LHCN-M2 (cell line): Measurements from ENCODE around the gene EFCAB12.

GRCh38 chr3:129161906-129162473, 1.1 kb upstream of the ISY1 start:
- RAMPAGE, long total RNA, result no peak

- RAMPAGE, long total RNA, result no peak
Measured at GRCh38 chr3:129182014-129182809, 1.5 kb downstream of the CNBP start.

DNA sequence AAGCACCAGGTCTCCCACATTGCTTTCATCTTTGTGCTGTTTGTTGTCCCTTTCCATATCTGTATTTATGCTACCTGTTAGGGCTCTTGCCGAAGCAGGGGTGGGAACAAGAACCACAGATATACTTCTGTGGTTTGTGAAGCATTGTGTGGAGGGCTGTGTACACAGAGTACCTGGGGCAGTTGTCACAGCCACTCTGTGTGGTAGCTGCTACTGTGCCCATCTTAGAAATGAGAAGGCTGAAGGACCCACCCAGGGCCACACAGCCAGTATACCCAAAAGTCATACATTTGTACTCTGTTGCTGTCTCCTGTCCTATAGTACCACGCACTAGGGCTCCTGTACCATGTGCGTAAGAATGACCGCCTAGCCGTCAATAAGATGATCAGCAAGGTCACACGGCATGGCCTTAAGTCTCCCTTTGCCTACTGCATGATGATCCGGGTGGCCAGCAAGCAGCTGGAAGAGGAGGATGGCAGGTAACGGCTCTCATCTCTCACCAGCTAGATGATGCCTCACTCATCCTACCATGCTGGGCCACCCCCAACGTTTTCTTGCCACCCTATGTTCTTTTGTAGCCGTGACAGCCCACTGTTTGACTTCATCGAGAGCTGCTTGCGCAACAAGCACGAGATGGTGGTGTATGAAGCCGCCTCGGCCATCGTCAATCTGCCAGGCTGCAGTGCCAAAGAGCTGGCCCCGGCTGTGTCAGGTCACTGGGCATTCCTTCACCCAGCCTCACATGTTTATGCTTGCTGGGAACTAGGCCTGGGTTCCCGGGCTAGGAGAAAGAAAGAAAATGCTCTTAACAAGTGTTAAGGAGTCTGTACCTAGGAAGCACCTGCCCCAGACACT, 8.0 kb downstream of the COPG1 start:
- RAMPAGE, long total RNA, result no peak

- RAMPAGE, long total RNA, result no peak
Measured at GRCh38 chr3:129397885-129398883, 30.3 kb downstream of the EFCAB12 start.

DNA sequence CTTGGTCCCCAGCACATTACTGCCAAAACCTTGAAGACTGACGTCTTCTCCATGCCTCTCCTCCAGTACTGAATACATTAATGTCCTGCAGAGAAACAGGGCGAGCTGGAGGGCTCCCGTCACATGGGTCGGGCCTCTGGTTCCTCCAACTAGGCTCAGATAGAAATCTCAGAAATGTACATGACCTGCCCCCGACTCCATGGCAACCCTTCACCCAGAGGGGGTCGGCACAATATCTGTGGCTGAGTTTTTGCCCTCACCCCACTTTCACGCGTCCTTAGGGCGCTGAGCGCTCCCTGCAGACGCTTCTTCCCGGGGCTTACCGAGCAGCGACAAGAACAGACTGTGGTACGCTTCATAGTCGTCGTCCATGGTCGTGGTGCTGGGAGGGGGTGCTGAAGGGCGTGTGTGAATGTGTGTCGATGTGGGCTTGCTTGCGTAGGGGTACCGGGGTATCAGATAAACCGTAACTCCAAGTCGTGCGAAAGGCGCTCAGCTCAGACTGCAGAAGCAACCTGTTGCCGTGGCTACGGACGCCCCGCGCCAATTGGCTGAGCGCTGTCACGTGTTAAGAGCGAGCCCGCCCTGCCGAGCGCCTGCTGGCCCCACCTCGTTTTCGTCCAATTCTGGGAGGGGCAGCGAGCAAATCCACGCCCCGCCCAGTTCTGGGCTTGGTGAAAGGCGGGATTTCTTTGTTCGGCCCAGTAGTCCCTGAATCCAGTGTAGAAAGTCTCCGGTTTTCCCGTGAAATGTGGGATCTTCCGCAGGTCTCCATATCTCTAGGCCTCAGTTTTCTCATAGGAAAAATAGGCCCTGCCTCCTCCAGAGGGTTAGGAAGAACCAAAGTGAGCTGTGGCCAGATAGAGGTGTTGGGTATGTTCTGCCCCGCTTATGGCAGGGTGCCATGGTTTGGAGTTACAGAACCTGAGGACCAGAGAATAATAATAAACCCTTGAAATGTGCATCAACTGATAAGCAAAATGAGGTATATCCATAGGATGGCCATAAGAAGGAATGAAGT, at the start of gene EFCAB12:
Gene EFCAB12, minus strand, starts transcription at position 520 of the 1,021 bp plus-strand sequence.
- RAMPAGE, long total RNA, result no peak

- RAMPAGE, long total RNA, result no peak
Measured at GRCh38 chr3:129429138-129429504, 685 bp upstream of the EFCAB12 start.

GRCh38 chr3:129431879-129432638, 3.6 kb upstream of the EFCAB12 start:
- RAMPAGE, long total RNA, result no peak

DNA sequence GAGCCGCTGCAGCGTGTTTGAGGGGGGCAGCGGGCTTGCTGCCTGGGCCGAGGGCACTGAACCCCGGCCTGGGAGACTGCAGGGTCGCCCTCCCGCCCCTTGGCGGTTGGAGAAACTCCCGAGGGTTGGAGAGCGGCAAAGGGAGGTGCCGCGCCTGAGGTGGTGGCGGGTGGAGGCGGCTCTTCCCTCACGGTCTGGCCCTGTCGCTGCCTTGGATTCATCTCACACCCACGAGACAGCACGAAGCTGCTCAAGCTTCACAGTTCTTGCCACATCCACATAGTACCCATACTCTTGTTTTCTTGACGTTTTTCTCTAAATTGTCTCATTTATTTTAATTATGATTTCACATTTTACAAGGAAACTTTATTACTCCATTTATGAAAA, 398 bp downstream of the IFT122 start:
- RAMPAGE, long total RNA, result no peak

DNA sequence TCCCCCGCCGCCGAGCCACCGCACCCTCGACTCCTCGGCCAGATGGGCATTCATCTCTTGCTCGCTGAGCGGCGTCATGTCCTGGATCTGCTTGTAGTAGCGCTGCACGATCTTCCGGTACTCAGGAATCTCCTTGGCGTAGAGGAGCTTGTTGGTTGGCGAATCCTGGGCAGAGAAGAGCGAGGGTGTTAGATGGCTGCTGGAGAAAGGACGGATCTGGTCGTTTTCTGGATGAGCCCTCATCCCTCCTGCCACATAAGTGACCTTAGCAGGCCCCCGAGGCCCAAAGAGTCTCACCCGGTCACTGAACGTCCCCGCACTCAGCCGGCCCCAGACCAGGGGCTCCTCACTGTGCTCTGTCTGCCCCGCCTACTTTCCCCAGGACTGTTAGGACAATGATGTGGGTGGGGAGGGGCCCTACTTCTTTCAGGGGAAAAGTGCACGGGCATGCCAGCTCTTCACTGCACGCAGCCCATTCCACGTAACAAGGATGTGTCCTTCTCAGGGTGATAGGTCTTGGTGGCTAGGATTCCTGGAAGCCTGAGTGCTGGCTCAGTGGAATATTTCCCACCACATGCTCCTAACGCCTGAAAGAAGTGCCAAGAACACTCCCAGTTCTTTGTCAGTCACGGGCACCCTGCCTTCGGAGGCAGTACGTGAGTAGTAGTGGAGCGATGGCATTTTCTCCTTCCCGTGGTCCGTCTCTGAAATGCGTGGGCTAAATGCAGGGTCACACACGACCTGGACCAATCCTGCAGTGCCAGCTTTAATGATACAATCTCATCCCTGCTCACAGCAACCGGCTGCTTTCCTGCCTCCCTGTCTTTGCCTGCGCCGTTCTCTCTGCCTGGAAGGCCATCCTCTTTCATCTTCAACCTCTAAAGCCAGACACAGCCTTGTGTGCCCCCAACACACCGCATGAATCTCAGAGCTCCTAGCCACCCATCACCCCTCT, 14.4 kb downstream of the H1-8 start:
- RAMPAGE, long total RNA, result no peak

- RAMPAGE, long total RNA, result no peak
Measured at GRCh38 chr3:129569167-129570172, 26.5 kb downstream of the H1-8 start.

DNA sequence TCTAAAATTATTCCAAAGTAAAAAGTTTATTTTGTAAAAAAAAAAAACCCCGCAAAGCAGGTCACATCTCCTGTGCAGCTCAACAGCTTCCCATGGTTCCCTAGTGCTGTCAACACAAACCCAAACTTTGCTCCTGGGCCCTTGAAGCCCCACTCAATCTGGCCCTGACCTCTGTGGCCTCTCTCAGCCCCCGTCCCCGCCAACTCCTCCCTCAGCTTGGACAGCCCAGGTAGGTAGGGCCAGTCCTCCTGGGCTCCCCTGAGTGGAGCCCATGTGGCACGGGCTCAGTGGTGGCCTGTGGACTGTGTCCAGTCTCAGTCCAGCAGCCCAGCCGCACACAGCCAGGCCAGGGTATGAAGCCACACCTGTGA, 11.7 kb downstream of the PLXND1 start:
- RAMPAGE, long total RNA, result no peak

- RAMPAGE, long total RNA, result no peak
Measured at GRCh38 chr3:129626369-129627388, 20.2 kb upstream of the PLXND1 start.

- RAMPAGE, long total RNA, result no peak
Measured at GRCh38 chr3:129686921-129687283, 80.4 kb upstream of the PLXND1 start.

DNA sequence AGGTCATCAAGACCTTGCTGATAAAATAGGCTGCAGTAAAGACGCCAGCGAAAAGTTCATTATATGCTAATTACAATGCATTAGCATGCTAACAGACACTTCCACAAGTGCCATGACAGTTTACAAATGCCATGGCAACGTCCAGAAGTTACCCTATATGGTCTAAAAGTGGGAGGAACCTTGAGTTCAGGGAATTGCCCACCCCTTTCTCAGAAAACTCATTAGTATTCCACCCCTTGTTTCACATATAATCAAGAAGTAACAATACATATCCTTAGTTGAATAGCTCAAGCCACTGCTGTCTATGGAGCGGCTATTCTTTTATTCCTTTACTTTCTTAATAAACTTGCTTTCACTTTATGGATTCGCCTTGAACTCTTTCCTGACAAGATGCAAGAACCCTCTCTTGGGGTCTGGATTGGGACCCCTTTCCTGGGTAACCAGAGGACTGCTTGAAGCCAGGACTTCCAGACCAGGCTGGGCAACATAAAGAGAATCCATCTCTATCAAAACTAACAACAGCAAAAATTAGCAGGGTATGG, 92.8 kb upstream of the PLXND1 start:
- RAMPAGE, long total RNA, result no peak

DNA sequence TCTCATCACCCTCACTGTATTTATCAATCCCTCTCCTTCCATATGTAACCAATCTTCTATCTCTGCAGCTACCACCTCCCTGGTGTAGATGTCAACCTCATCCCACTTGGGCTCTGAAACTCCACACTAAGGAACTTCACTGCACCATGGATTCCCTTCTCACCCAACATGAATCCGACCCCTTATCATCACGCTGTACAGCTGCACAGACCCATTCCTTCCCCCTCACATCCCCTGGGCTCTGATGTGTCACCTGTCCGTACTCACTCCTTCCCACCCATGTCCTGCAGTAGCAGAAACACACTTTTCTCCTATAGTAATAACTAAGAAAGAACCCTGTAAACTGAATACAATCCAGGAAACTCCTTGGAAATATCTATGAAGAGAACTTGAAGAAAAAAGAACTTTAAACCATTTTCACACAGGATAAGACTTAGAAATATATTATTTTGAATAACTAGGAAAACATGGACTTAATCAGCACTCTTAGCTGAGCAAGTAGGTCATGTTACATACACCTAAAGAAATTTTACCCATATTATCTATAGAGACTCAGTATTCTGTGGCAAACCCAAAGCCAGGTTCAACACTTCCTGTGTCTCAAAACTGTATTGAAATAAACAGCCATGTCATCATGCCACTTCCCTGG, 141.2 kb upstream of the PLXND1 start:
- RAMPAGE, long total RNA, result no peak

DNA sequence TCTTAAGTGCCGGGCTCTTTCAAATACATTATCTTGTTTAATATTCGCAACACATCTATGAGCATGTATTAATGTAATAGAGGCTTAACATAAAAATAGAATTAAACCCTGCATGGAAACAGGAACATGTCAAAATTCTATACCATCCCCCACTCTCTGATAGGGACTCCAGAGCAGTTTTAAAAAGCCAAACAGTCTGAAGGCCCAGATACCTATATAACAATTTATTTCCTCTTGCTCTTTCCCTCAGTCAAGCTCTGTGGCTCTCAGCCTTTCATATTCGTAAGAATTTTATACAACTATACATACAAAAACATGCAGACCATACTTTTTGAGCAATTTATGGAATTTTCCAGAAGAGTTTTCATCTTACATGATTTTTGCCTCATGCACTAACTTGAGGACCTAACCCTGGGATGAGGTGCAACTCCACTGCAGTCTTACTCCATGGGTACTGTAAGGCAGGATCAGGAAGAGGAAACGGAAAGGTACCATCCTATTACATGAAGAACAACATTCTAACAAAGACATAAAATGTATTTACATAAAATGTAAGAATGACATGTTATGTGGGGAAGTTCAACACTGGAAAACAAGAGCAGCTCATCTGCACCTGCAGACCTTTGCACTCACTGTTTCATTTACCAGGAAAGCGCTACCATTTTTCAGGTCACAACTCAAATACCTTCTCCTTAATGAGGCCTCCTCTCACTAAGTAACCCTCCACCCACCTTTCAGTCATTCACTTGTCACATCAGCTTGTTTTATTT, 2.9 kb downstream of the TMCC1 start:
- RAMPAGE, long total RNA, result no peak

- RAMPAGE, long total RNA, result no peak
Measured at GRCh38 chr3:130110356-130111344, 29.0 kb downstream of the ALG1L2 start.

DNA sequence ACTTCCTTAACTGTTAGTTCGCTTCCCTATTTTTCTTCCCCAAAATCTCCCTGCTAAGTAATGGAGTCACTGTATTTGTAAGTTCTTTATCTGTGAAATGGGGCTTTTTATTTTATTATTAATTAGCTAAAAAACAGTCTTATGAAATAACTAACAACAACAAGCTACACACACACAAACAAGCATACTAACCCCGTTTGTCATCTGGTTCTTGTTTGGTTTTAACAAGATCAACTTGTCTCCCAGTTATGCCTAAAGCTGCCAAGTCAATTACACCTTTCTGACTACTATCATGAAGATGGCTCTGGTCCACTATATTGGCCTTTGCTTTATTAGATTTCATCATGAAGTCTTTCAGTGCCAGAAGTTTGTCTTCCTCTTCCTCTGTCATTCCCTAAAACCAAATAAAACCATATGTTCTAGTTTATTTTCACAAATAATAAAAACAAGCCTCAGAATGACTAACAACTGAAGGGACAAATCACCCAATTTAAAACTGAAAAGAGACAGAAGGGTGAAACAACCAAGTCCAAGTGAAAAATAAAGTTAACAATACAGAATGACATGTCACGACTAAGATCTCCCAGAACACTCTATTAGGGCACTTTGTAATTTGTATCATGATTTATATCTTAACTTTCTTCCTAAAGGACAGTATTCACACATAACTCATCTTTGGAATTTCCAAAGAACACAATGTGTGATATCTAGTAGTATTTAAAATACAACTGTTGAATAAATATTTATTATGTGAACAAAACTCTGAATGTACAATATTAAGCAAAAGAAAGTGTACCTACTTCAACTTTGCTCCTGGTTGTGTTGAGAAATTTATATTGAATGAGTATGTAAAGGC, 38.3 kb downstream of the PIK3R4 start:
- RAMPAGE, long total RNA, result no peak

DNA sequence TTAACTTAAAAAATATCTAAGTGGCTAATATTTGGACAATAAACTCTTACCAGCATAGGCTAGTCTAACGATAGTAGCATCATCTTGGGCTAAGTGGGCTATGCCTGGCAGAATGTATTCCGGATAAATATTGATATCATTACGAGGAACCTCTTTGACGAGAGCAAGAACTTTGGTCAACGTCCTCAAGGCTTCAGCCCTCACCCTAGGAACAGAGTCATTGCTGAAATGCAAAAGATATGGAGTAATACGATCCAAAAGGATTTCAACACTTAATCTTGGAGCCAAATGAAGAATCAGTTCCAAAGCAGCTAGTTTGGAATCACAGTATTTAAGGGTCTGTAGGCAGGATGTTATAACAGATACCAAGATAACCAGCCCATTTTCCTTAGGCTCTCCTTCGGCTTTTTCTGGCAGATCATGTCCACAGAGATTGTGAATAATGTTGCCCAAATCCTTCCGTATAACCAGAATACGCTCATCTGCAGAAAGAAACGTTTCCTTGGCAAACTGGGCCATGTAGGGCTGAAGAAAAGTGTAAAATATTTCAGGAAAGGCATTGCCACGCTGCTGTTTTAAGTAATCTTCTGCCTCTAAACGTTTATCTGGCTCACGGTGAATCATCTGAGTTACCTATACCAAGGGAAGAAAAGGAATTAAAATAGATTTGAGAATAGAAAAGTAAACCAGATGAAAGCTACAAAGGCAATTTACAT, 13.0 kb downstream of the PIK3R4 start:
- RAMPAGE, long total RNA, result no peak

DNA sequence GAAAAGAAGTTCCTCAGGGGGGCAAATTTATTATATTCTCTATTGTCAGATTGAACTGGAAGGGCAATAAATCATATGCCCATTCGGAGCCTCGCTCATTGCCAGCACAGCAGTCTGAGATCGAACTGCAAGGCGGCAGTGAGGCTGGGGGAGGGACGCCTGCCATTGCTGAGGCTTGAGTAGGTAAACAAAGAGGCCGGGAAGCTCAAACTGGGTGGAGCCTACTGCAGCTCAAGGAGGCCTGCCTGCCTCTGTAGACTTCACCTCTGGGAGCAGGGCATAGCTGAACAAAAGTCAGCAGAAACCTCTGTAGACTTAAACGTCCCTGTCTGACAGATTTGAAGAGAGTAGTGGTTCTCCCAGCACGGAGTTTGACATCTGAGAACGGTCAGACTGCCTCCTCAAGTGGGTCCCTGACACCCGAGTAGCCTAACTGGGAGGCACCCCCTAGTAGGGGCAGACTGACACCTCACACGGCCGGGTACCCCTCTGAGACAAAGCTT, 61.7 kb upstream of the ATP2C1 start:
- RAMPAGE, long total RNA, result no peak